Pulmonary artery (tissue), 1 donor: ENCODE data around the genes TBX20, ELMO1 and GPR141.

- PRO-cap: no peak
Observed at GRCh38 chr7:34814077-34814573, 156.1 kb downstream of the NPSR1 start.

DNA sequence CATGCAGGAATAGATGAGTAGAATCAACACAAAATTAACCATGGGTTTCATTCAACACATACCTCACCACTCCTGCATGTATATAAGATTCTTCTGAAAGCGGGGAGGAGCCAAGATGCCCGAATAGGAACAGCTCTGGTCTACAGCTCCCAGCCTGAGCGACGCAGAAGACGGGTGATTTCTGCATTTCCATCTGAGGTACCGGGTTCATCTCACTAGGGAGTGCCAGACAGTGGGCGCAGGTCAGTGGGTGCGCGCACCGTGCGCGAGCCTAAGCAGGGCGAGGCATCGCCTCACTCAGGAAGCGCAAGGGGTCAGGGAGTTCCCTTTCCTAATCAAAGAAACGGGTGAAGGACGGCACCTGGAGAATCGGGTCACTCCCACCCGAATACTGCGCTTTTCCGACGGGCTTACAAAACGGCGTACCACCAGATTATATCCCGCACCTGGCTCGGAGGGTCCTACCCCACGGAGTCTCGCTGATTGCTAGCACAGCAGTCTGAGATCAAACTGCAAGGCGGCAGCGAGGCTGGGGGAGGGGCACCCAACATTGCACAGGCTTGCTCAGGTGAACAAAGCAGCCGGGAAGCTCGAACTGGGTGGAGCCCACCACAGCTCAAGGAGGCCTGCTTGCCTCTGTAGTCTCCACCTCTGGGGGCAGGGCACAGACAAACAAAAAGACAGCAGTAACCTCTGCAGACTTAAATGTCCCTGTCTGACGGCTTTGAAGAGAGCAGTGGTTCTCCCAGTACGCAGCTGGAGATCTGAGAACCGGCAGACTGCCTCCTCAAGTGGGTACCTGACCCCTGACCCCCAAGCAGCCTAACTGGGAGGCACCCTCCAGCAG is 130.9 kb downstream of the DPY19L1 start:
- PRO-cap: no peak

GRCh38 chr7:35253483-35254408 is at the start of gene TBX20:
TBX20 (minus strand) TSS chr7:35254100.
- PRO-cap: bidirectional peak, plus-strand start at chr7:35254221, minus-strand start at chr7:35254096

GRCh38 chr7:35254632-35255106 is 769 bp upstream of the TBX20 start:
- PRO-cap: no peak

- PRO-cap: no peak
Observed at GRCh38 chr7:35339641-35339840, 85.6 kb upstream of the TBX20 start.

DNA sequence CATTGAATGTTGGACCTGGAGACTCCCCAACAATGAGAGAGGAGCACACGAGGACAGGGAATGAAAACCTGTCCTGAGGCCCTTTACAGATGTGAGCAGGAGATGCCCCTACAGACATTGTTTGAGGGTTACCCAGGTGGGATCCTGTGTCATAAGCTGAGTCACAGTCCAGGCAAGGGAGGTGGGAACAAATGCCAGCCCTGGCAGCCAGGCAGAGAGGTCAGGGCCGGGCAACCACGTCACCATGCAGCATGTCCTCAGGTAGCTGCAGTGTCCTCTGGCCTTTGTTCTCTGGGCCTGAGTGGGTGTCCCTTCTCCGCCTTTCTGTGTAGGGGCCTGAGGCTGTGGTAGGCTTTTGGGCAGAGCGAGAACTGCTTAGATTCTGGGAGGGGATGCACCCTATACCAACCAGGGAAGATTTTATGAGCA is 147.5 kb upstream of the TBX20 start:
- PRO-cap: no peak

DNA sequence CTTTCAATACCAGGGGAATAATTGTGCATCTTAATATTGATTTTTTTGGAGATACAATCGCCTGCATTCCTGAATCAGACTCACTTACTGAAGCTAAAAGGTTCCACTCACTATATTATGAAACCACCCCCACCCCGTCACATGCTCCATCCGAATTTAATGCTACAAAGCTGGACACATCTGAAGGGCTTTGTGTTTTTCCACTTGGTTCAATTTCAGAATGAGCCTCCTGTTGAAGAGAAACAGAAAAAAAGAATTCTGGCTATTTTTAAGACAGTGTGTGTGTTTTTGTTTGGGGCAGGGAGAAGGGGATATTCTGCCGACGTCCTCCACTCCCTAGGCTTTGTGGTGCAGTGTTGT is 165.5 kb upstream of the TBX20 start:
- PRO-cap: no peak

GRCh38 chr7:35695485-35696087 is 651 bp upstream of the HERPUD2 start:
- PRO-cap: no peak

DNA sequence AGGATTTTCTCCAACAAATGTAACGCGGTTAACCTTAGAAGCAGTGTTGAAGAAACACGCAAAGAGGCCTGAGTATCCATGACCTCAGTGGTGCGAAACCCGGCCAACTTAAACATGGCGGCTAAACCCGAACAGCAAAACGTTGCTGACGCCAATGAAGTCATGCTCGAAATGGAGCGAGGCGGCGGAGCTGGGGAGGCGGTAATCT is 178 bp upstream of the SEPTIN7 start:
- PRO-cap: no peak

DNA sequence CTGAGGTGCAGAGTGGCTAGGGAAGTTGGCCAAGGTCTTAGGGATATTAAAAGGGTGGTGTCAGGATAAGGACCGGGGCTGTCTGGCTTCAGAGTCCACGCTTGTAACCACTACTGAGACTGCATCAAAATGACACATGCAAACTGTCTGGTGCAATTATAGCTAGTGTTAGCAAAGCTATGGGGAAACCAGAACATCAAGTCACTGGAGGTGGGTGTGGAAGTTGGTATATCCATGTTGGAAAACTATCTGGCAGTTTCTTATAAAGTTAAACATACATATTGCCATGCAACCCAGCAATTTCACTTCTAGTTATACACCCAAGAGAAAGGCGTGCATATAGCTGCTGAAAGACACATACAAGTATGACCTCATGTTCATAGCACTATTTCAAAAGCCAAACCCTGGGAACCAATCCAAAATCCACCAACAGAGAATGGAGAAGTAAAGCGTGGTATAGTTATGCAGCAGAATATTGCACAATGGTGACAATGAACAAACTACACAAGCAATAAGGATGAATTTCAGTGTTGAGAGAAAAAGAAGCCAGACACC is 33.9 kb upstream of the EEPD1 start:
- PRO-cap: no peak

GRCh38 chr7:36192036-36192661 is 39.1 kb downstream of the EEPD1 start:
- PRO-cap: unidirectional peak, minus-strand start at chr7:36192137

GRCh38 chr7:36284439-36285130 is 82.5 kb downstream of the MATCAP2 start:
- PRO-cap: no peak

DNA sequence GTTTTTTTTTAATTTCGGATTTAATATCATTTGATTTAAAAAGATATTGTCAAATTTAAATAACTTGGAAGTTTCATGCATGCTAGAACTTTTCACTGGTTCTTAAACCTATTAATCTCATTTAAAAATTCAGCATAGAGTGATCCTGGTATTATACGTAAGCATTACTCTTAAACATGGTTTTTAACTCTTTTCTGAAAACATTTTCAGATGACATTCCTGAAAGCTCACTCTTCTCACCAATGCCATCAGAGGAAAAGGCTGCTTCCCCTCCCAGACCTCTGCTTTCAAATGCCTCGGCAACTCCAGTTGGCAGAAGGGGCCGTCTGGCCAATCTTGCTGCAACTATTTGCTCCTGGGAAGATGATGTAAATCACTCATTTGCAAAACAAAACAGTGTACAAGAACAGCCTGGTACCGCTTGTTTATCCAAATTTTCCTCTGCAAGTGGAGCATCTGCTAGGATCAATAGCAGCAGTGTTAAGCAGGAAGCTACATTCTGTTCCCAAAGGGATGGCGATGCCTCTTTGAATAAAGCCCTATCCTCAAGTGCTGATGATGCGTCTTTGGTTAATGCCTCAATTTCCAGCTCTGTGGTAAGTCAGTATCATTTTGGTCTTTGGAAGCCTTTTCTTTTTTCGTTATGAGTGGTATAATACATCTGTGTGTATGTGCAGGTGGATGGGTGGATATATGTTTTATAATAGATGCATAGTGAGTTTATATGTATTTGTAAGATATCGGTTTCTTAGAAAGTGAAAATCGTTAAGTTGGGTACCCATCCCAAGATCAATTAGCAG is 16.5 kb downstream of the ANLN start:
- PRO-cap: no peak

- PRO-cap: no peak
Observed at GRCh38 chr7:36890648-36891262, 166.5 kb upstream of the AOAH start.

- PRO-cap: no peak
Observed at GRCh38 chr7:37089850-37090451, 358.7 kb downstream of the ELMO1 start.

- PRO-cap: unidirectional peak, minus-strand start at chr7:37353640
Observed at GRCh38 chr7:37353465-37354343, 95.0 kb downstream of the ELMO1 start.

- PRO-cap: bidirectional peak, plus-strand start at chr7:37448964, minus-strand start at chr7:37448924
Observed at GRCh38 chr7:37448341-37449404, at the start of gene ELMO1. ELMO1 (minus strand) TSS chr7:37448864.

DNA sequence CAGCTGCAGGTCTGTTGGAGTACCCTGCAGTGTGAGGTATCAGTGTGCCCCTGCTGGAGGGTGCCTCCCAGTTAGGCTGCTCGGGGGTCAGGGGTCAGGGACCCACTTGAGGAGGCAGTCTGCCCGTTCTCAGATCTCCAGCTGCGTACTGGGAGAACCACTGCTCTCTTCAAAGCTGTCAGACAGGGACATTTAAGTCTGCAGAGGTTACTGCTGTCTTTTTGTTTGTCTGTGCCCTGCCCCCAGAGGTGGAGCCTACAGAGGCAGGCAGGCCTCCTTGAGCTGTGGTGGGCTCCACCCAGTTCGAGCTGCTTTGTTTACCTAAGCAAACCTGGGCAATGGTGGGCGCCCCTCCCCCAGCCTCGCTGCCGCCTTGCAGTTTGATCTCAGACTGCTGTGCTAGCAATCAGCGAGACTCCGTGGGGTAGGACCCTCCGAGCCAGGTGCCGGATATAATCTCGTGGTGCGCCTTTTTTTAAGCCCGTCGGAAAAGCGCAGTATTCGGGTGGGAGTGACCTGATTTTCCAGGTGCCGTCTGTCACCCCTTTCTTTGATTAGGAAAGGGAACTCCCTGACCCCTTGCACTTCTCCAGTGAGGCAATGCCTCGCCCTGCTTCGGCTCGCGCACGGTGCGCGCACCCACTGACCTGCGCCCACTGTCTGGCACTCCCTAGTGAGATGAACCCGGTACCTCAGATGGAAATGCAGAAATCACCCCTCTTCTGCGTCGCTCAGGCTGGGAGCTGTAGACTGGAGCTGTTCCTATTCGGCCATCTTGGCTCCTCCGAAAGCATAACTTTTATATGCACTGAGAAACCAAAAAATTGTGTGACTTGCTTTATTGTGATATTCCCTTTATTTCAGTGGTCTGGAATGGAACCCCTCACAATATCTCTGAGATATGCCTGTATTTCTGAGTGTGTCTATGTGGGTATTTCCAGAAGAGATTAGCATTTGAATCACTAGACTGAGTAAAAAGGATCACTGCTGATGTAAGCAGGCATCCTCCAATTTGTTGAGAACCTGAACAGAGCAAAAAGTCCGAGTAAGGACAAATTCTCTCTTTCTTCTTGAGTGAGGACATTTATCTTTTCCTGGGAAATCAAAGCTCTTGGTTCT is 65.9 kb upstream of the GPR141 start:
- PRO-cap: no peak

- PRO-cap: no peak
Observed at GRCh38 chr7:37683556-37683941, at the start of gene GPR141. GPR141 (plus strand) TSS chr7:37683766.

DNA sequence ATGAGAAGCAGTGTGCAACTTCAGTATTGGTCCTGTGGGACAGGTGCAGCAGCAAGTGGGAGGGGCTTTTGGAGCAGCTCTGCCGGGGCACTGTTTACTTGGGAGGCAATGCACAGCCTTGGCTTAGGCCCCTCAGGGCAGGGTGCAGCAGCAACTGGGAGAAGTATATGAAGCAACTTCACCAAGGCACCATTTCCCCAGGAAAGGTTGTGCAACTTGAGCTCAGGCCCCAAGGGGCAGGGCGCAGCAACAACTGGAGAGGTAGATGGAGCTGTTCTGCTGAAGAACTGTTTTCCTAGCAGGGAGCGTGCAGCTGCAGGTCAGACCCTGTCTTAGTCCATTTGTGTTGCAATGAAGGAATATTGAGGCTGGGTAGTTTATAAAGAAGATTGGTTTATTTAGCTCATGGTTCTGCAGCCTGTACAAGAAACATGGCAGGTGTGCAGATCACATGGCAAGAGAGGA is 10.7 kb downstream of the GPR141 start:
- PRO-cap: no peak